ENCODE measurements around a stretch of chr1.

- PRO-cap, result no peak
Observed at GRCh38 chr1:214446528-214447657, 104.5 kb downstream of the PTPN14 start.

GRCh38 chr1:214547513-214547981, 3.9 kb downstream of the PTPN14 start:
- PRO-cap, result no peak

- PRO-cap, result no peak
Observed at GRCh38 chr1:215394179-215394913, 172.8 kb upstream of the KCTD3 start.

- PRO-cap, result no peak
Observed at GRCh38 chr1:215568565-215568763, 1.4 kb downstream of the KCTD3 start.

GRCh38 chr1:215645081-215645624, 78.0 kb downstream of the KCTD3 start:
- PRO-cap, result no peak

DNA sequence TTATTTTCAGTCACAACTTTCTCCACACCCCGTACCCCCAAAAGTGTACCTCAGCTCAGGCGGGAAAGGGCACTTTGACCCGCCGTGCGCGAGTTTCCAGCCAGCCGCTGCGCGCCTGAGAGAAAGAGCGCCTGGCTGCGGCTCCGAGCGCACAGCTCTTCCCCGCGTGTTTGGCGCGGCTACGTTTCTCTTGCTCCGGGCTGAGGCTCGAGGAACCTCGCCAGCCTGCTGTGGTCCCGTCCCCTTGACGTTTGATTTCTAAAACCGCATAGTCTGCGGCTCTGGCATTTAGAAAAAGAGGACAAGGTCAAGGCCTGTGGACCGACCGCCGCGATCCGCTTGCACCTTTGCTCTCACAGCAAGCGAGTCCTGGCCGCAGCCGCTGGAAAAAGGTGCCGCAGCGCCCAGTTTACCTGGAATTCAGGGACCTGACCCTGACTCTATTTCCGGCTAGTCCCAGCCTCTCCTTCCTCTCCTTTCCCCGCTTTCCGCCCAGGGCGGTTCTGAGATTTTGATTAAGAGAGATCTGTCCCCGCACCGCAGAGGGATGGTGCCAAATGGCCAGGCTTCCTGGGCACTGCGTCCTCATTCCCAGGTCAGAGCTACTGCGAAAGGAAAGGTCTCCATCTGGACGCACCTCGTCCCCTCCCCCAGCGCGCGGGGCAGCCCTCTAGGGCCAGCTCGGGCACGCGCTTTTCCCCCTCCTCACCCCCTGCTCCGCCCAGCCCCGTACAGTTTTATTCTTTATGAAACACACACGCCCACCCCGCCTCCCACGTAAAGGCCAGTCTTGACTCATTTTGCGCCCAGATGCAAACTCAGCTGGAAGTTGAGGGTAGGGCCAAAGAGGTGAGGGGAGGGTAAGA, 411.5 kb upstream of the ESRRG start:
- PRO-cap, result no peak

DNA sequence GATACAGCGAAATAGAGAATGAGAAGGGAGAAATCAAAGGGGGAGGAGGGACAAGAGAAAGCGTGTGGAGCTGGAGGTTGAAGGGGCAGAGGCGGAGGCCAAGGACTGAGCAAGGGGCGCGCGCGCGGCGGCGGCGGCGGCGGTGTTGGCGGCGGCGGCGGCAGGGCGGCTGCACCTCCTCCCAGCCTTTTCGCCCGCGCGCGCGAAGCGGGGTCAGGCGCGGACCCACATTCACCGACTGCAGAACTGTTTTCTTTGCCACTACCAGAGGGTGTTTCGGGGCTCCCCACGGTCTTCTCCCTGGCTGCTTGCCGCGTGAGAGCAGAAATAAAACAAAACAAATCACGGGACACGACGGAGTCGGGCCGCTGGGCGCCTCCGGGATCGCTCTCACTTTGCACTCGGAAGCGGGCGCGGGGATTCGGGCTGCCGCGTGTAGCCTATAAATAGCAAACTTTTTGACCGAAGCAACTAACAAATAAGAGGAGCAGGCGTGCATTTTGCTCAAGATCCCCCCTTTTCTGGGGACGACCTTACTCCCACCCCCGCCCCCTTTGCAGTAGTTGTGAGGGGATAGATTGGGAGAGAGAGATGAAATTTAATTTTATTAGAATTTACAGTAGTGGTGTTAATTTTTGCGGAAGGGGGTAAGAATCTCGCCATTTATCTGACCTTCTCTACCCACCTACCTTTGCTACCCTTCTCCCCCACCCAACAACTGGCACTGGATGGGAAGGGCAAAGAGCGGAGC, 412.4 kb upstream of the ESRRG start:
- PRO-cap, result no peak

DNA sequence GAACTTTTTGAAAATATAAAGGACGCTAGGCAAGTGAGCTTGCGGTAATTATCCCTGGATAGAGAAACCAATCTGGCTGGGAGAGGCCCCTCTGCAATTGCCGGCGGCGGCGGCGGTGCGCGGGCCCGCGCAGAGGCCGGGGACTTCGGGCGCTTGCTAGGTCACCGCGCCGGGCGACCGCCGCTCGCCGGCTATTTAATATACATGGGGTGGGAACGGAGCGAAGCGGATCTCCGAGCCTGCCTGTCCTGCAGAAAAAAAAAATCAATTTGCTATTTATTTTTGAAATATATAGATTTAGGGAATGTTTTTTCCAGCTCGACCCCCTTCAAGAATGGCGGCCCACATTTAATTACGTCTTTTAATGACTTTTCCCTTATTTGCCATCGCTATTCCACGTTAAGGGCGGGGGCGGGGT, 416.4 kb upstream of the ESRRG start:
- PRO-cap, result no peak

GRCh38 chr1:217601582-217602321, 29.1 kb downstream of the GPATCH2 start:
- PRO-cap, result no peak

DNA sequence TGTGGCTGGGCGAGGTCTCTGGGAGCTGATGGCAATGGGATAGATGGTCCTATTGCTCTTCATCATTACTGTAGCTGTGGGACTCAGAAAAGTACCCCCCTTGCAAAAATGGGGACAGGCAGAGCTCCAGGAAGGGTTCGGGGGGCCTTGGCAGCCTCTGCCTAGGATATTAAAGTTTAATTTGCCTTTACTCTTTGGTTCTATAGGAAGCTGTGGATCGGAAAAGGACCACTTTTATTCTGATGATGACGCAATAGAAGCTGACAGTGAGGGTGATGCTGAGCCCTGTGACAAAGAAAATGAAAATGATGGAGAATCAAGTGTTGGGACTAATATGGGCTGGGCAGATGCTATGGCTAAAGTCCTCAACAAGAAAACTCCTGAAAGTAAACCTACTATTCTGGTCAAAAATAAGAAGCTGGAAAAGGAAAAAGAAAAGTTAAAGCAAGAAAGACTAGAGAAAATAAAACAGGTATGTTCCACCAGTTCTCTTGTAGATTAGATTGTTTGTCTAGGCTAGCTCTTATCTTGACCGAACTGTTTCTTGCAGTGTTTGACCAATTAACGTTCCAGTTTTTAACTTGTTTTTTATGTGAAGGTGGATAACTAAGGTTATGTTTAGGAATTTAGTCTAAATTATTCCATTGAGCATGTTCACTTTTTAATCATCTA, 17.1 kb downstream of the RRP15 start:
- PRO-cap, result no peak

GRCh38 chr1:218463190-218464015, 118.3 kb downstream of the TGFB2 start:
- PRO-cap, result no peak

- PRO-cap, result no peak
Observed at GRCh38 chr1:218712254-218712668, 367.1 kb downstream of the TGFB2 start.

- PRO-cap, result no peak
Observed at GRCh38 chr1:219091950-219092419, 81.7 kb upstream of the LYPLAL1 start.

DNA sequence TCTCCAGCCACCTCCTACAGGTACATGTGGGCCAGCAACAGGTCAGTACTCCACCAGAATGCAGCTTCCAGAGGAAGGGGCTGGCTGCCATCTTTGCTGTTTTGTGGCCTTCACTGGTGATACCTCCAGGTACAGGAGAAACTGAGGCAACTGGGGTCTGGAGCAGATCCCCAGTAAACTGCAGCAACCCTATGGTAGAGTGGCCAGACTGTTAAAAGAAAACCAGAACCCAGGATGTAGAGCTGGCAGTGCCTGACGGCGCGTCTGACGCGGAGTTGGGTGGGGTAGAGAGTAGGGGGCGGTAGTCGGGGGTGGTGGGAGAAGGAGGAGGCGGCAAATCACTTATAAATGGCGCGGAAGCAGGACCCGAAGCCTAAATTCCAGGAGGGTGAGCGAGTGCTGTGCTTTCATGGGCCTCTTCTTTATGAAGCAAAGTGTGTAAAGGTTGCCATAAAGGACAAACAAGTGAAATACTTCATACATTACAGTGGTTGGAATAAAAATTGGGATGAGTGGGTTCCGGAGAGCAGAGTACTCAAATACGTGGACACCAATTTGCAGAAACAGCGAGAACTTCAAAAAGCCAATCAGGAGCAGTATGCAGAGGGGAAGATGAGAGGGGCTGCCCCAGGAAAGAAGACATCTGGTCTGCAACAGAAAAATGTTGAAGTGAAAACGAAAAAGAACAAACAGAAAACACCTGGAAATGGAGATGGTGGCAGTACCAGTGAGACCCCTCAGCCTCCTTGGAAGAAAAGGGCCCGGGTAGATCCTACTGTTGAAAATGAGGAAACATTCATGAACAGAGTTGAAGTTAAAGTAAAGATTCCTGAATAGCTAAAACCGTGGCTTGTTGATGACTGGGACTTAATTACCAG, 18.8 kb downstream of the RAB3GAP2 start:
- PRO-cap, result no peak

DNA sequence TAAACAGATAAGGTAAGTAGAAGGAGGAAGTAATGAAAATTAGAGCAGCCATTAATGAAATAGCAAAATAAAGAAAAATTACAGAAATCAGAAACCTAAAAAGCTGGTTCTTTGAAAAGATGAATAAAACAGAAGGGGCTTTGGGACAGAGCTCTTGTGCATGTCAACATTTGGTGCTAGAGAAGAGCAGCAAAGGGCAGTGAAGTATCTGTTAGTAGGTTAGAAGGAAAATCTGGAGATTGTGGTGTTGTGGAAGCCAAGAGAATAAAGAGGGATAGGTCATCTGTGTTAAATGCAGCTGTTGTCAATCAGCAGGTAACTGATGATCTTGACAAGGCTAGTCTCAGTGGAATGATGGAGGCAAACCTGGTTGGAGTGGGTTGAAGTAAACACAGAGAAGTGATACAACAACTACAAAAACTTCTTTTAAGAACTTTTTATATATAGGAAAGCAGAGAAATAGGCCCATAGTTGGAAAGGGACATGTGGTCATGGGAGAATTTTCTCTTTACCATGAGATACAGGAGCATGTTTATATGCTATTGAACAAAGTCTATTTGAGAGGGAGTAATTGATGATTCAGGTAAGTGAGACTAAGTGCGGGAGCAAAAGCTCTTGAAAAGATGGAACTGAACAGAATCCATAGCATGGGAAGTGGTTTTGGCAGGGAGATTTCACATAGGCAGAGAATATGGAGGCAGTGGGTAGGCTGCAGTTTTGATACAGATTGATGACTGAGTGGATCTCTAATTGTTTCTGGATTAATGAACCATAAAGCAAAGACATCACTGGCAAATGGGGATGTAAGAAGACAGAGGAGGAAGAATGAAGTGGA, 31.3 kb downstream of the MARK1 start:
- PRO-cap, result no peak

DNA sequence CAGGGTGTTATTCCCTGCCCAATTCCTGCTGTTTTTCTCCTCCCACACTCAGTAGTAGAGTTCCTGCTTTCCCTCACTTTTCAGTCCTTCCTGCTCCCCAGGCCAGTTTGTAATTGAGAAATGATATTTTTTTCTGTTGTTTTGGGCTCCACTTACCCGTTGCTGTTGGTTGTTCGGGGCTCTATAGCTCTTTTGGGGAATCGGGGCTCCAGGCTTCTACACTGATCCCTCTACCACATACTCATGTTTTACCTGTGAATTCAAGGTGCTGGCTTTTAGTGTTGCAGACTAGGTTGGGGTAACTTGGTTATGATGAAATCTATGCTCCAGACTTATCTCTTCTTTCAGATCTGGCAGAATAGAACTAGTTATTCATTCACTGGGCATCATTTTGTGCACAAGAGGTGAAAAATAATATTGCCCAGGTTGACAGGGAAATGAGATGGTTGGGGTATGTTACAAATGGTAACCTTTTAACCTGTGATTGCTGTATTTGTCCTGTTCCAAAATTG, 3.5 kb downstream of the MTARC2 start:
- PRO-cap, result no peak

GRCh38 chr1:220754674-220755466, 6.7 kb downstream of the MTARC2 start:
- PRO-cap, result no peak

DNA sequence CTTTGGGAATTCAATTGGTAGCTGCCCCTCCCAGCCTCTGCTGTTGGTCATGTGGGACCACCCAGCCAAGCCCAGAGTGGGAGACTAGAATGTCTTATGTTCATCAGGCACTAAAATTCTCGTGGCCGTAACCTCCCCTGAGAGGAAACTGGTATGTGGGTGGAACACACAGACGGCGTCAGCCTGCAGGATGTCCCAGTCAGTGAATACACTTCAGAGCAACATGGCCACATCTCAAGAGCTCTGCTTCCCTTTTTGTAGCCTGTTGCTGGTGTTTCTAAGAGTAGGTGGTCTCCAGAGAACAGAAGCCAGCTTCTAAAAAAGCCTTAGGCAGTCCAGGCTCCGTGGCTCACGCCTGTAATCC, 16.0 kb upstream of the MTARC1 start:
- PRO-cap, result no peak

GRCh38 chr1:220781660-220782287, 4.9 kb upstream of the MTARC1 start:
- PRO-cap, result no peak

GRCh38 chr1:220785850-220786640, 668 bp upstream of the MTARC1 start:
- PRO-cap, result no peak

All from mesenteric fat pad (tissue), 1 donor.